Fibroblast of the aortic adventitia (primary cell): ENCODE data around the gene IRF7.

- CAGE, long polyA plus RNA = no peak
These were observed 2.6 kb downstream of the BET1L start for GRCh38 chr11:204382-205199.

DNA sequence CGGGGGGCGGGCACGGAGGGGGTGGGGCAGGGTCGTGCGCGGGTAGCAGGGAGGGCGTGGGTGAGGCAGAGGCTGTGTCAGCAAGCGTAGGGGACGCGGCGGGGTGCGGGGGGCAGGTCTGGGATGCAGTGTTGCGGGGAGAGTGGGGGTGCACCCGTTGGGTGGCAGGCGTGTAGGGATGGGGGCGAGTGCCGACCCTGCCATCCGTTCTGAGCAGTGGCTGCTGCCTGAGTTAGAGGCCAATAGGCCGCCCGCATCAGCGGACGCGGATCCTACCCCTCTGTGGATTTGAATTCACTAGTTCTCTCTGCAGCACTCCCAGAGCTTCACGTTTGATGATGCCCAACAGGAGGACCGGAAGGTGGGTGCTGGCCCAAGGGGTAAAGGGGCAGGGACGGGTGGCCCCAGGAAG is 1.5 kb downstream of the RIC8A start:
- CAGE, long polyA plus RNA = no peak

DNA sequence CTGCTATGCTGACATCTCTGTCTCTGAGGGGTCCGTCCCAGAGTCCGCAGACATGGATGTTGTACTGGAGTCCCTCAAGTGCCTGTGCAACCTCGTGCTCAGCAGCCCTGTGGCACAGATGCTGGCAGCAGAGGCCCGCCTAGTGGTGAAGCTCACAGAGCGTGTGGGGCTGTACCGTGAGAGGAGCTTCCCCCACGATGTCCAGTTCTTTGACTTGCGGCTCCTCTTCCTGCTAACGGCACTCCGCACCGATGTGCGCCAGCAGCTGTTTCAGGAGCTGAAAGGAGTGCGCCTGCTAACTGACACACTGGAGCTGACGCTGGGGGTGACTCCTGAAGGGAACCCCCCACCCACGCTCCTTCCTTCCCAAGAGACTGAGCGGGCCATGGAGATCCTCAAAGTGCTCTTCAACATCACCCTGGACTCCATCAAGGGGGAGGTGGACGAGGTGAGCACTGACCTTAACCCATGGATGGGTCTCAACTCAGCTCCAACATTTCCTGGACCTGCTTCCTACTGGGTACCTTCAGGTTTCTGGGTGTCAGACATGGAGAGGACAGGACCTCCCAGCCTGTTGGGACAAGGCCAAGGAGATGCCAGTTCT is 2.1 kb downstream of the RIC8A start:
- CAGE, long polyA plus RNA = no peak

DNA sequence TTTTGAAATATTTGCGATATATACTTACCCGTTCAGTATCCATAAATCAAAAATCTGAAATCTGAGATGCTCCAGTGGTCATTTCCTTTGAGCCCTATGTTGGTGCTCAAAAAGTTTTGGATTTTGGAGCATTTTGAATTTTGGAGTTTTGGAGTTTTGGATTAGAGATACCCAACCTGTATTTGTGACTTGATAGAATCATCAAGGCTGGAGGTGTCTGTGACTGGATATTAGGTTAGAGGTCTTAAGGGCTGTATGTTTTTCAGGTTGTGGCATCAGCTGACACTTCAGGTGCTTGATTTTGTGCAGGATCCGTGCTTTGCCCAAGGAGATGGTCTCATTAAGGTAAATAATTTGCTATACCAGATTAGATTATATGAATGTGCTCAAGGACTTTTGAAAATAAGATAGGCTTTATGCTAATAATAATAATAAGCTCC is 2.0 kb downstream of the PSMD13 start:
- CAGE, long polyA plus RNA = no peak

DNA sequence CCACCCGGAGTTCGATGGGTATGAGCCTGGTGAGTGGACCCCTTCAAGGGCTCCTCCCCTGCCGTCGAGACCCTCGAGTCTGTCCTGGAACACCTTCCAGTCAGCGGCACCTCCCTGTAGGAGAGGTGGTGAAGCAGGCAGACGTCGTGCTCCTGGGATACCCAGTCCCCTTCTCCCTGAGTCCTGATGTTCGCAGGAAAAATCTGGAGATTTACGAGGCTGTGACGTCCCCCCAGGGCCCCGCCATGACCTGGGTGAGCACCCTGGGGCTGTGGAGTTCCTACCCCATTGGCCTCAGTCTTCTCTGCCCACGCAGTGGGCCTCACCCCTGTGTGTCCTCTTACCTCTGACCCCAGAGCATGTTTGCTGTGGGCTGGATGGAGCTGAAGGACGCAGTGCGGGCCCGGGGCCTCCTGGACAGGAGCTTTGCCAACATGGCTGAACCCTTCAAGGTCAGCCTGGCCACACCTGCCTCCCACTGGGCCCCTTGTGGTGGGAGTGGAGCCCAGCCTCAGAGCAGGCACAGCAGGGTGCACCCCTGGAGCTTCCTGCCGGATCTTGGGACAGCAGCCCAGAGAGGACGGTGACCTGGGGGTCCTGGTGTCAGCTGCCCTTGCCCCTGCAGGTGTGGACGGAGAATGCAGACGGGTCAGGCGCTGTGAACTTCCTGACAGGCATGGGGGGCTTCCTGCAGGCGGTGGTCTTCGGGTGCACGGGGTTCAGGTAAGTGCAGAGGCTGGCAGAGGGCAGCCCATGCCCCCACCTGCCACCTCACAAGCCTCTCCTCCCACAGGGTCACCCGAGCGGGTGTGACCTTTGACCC is 4.8 kb downstream of the PGGHG start:
- CAGE, long polyA plus RNA = no peak

- CAGE, long polyA plus RNA = no peak
These were observed 2.9 kb upstream of the IFITM1 start for GRCh38 chr11:310929-311258.

DNA sequence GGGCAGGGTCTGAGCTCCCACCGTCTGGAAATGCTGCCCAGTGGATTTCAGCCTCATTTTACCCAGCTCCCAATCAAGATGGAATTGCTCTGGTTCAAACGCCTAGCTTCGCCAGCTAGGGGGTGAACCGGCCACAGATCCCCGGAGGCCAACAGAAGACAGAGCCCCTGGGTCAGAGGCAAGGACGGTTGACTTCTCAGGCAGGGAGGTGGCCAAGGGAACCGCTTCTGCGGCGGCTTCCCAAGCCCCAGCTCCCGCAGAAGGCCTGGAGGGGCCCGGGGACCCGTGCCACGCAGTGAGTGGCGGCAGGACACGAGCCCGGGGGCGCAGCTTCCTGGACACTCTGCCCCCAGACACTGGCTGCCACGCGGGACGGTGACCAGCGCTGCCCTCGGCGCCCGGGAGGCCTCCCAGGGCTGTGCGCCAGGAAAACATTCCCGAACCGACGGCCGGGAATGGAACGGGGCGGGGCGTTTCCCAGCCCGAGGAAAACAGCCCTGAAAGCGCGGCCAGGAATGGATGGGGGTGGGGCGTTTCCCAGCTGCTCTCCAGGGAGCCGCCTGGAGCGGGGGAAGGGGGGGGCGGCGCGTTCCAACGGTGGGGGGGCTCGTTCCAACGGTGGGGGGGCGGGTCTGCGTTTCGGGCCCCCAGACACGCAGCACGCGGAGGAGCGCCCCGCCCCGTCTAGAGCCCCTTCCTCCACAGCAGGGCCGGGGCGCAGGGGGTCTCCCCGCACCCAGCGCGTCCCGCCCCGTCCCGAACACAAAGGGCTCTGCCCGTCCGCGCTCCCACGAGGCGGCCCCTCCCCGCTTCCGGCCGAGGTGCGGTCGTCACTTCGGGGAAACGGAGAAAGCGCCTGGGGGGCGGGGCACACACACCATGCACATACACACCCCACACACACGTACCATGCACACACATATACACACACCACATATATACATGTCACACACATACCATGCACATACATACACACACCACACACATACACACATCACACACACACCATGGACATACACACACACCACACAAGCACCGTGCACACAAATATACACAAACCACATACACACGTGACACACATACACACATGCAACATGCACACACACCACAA is 13.4 kb upstream of the B4GALNT4 start:
- CAGE, long polyA plus RNA = no peak

DNA sequence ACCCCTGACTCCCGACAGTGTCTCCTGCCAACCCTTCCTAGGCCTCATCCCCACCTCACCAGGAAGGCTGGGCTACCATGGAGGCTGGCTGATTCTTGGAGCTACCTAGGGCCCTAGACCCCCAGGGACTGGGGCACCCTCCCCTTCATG is 433 bp upstream of the PKP3 start:
- CAGE, long polyA plus RNA = no peak

- CAGE, long polyA plus RNA = no peak
These were observed 4.1 kb upstream of the ANO9 start for GRCh38 chr11:445696-446566.

DNA sequence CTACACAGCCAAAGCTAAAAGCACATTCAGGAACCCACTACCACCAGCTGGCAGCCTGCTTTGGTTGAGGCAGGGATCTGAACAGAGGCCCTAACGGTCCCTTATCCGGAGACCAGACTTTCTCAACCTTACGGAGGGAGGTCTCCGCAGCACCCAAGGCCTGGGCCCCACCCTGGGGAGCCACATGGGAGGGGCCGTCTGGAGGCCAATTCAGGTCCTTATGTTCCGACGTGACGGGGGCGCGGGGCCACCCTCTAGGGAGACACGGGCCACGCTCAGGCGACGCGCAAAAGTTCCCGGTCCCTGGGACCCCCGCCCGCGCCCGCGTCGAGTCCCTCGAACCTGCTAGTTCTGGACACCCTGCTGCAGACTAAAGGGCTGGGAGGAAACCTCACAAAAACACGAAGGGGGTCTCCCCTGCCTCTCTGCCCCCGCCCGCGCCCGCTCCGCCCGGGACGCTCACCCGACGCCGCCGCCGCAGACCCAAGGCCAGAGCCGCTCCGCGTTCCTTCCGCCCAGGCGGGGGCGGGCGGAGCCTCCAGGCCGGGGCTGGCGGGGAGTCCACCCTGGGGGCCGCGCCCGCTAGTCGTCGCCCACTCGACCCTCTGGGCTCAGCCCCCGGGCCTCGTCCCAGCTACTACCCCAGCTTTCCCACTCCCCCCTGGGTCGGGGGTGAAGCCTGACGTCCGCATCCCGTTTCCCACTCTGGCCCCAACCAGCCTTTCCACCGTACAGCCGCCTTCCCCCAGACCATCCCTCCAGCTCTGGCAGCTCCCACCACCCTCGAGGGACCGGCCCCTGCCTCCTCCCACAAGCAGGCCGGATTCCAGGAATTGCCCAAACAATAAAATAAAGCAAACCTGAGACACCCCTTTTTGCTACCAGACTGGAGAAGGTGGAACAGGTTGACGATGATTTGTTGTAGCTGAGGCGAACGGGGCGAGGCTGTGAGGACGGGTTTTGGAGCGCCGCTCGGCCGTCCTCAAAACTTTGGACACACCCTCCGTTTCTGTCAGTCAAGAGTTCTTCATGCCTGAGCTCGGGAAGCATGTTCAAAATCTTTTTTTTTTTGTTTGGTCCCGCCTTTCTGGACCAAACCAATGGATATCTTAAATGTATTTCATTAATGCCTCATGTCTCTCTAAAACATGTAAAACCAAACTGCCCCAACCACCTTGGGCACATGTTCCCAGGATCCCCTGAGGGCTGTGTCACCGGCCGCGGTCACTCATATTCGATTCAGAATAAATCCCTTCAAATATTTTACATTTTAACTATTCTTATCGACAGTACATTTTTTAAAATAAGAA is 2.6 kb downstream of the RNH1 start:
- CAGE, long polyA plus RNA = no peak

DNA sequence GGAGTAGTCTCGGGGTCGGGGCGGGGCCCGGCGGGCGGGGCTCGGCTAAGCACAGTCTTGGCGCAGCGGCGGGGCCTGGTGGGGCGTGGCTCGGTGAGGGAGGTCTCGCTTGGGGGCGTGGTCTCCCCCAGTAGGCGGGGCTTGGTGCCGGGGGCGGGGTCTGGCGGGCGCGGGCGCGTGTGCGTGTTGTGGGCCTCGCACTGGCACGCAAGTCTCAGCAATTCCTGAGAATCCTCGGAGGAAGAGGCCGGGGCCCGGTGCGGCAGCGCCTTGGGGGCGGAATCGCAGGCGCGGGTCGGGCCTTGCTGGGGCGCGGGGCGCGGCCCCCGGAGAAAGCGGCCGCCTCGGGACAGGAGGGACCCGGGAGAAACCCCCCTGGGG is 268 bp upstream of the RNH1 start:
- CAGE, long polyA plus RNA = no peak

DNA sequence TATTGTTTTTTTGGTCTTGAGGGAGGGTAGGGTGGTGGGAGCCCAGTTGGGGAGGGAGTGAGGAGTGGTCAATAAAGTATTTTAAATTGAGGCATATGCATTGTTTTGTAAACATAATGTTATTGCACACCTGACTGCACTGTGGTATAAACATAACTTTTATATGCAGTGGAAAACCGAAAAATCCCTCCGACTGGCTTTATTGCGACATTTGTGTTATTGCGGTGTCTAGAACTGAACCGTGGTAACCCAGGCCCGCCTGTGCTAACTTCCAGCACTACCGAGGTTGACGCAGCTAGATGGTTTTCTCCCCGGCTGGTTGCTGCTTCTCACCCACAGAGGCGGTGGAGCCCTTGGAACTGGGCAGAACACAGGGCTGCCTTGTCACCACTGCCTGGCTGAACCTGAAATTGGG is 7.6 kb upstream of the RNH1 start:
- CAGE, long polyA plus RNA = no peak

- CAGE, long polyA plus RNA = no peak
These were observed 969 bp upstream of the PHRF1 start for GRCh38 chr11:574964-576037.

GRCh38 chr11:615851-616445 is at the start of gene IRF7:
Gene IRF7 (minus strand): TSS chr11:615950.
- CAGE, long polyA plus RNA = no peak

DNA sequence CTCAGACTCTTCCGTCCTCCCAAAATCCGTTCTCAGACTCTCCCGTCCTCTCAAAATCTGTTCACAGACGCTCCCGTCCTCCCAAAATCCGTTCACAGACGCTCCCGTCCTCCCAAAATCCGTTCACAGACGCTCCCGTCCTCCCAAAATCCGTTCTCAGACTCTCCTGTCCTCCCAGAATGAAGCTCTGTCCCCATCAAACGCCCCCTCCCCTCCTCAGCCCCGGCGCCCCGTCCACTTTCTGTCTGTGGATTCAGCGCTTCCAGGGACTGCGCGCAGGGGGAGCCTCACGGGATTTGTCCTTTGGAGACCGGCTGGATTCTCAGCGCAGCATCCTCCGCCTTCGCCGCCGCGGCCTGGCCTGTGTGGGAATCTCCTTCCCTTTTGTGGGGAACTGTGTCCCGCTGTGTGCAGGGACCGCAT is 930 bp upstream of the SCT start:
- CAGE, long polyA plus RNA = no peak

GRCh38 chr11:637426-637882 is 385 bp downstream of the DRD4 start:
- CAGE, long polyA plus RNA = no peak

DNA sequence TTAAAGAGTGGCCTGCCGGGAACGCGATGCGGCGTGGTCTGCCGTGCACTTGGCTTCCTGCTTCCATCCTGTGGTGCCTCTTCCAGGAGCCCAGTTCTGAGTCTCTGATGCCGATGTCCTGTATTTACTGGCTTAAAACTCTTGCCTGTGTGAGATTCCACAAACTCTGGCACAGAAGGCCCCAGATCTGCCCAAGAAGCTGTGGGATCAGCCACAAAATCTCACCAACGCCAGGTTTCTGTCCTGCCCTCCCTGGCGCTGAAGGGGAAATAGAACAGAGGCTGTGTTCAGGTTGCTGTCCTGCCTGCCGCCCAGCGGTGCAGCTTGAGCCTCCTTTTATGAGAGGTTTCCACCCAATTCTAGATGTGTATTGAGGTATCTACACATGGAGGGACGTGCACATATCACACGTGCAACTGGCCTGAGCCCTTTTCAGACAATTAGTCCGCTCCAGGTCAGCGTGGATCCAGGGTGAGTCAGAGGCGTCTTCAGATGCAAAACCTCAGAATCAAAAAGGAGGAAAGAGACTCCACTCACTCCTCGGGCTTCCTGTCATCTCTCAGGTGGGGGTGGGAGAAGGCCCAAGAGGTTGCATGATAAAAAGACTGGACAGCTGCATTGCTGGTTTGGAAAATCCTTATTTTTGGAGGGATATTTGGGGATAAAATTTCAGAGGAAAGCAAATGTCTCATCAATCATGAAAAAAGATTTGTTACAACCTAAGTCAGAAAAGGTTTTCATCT is 2.3 kb downstream of the TMEM80 start:
- CAGE, long polyA plus RNA = no peak

GRCh38 chr11:803222-803624 is 1.8 kb downstream of the PIDD1 start:
- CAGE, long polyA plus RNA = no peak

DNA sequence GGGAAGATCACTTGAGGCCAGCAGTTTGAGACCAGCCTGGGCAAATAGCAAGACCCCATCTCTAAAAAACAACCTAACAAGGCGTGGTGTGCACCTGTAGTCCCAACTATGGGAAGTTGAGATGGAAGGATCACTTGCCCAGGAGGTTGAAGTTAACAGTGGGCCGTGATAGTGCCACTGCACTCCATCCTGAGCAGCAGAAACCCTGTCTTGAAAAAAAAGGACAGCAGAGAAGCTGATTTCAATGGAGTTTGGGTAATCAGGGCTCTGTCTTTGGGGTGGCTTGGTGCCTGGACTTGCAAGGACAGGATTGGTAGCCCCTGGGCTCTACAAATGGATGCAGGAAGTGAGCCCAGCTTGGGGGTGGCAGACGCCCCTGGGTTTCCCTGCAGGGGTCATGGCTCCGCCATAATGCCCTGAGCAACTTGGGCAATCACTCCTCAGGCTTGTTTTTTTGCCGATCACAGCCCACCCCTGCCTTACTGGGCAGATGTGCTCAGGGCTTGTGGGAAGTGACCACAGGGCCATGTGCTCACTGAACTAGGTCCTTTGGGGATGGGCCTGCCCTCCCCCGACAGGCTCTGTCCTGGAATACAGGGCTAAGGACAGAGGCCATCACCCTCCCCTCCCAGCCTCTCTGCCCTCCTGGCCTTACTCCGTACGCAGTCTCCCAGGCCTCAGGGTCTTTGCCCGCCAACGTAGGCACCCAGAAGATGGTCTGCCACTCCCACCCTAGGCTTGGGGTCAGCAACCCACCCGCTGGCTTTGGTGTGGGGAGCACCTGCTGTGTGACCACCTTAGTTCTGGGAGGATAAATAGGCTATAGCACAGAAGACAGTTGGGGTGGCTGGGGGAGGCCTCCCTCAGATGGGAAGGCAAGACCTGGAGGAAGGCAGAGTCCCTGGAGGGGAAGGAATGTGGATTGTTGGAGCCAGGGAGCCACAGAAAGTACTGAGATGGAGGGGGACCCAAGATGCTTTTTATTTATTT is 3.7 kb downstream of the RPLP2 start:
- CAGE, long polyA plus RNA = no peak

GRCh38 chr11:820431-820965 is 1.8 kb downstream of the PNPLA2 start:
- CAGE, long polyA plus RNA = no peak